ENCODE data around the gene CHCHD10.

DNA sequence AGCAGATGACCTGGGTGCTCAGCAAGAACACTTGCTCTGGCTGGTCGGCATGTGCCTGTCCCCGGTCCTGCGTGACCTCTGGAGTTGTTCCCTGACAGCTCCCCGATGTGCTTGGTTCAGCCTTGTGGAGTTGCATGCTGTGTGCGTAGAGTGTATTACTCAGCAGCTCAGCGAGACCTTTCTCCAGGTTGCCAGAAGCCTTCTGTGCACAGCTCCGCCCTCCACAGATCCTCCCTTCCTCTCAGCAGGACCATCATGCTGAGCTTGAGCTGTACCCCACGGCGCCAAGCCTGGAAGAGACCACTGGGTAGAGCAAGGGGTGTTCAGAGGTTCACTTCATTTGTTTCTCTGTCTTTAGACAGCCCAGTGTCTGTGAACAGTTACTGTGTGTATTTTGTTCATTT, 148.7 kb downstream of the IGLL1 start:
- PRO-cap, result no peak

- PRO-cap, result no peak
These were observed 146.7 kb downstream of the IGLL1 start for GRCh38 chr22:23433133-23434112.

GRCh38 chr22:23509562-23510066, 70.5 kb downstream of the IGLL1 start:
- PRO-cap, result no peak

DNA sequence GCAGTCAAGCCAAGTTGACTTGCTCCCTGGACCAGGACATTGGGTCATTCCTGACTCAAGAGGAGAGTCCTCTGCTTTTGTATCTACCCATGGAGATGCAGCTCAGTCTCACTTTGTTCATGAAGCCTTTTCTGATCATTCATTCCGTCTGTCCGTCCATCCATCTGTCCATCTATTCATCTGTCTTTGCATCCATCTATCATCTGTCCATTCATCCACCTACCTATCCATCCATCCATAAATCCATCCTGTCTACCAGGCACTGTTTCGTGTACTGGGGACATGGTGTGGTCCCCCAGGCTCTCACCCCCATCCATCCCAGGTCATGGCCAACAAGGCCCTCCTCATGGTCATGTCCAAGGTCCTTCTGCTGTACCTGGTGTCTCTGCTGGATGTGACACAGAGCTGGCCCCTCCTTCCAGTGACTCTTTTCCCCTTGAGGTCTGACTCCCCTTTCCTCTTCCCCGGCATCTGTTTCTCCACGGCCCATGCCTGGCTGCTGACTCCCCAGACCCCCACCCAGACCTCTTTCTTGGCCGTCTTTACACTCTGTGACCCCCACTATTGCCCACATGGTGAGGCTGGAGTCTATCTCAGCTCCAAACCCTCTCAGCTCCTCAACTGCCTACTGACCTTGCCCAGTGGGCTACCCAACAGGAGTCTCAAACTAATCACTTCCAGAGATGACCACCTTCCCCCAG, 8.8 kb upstream of the DRICH1 start:
- PRO-cap, result no peak

DNA sequence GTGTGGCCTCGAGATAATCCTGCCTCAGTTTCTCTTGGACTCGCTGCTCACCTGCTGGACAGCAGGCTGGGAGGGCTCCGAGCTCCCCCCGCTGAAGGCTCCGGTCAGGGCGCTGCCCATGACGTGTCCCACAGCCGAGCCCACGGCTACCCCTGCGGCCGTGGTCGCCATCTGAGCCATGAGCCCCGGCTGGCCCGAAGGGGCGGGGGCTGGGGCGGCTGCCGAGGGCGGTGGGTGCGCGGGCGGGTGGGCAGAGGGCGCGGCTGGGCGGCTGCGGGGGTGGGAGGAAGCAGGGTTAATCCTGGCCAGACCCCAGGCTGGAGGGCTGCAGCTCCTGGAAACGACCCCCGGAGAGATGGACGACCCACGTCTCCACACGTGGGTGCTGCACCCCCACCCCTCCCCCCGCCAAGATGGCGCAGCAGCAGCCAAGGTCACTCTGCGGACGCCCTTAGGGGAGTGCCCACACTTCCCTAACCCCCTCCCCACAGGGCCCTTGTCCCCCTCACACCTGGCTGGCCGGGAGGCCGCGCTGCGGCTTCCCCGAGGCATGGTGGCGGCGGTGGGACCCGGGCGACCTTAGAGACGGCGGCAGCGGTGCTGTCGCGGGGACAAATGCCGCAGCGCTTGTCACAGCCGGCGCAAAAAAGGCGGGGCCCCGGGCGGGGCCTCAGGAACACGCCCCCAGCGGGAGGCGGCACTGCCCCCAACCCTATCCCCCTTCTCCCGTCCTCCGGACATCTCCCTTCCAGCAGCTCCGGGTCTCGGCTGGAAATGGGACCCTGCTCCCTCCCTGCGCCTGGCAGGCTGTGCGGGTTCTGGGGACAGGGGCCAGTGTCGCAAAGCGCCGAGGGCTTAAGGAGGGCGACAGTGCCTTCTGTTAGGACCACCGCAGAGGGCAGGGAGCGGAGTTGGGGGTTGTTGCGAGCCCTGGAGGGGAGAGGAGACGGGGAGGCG, at the start of gene CHCHD10:
Gene CHCHD10 (minus strand): TSS at position 650 of the 957 bp plus-strand sequence.
- PRO-cap, result bidirectional peak, plus-strand start at position 715 of the sequence, minus-strand start at position 620 of the sequence

DNA sequence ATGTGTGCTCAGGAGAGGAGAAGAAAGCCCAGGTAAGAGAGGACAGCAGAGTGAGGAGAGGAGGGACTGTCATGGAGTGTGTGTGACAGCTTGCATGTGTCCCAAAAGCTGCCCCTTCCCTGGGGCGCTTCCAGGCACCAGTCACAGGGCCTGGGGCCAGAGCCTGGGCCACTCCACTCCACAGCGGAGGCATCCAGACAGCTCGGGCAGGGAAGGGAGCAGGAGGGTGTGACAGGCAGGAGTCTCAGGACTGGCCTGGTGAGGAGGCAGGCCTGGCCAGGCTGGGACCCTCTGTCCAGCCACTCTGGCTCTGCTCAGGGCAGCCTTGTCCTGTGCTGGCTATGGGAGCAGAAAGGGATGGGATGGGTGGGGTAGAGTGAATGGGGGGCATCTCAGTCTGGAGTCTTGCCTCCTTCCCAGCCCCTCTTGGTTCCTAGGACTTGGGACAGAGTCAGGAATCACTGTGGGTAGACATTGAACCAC, 1.0 kb downstream of the MMP11 start:
- PRO-cap, result no peak

DNA sequence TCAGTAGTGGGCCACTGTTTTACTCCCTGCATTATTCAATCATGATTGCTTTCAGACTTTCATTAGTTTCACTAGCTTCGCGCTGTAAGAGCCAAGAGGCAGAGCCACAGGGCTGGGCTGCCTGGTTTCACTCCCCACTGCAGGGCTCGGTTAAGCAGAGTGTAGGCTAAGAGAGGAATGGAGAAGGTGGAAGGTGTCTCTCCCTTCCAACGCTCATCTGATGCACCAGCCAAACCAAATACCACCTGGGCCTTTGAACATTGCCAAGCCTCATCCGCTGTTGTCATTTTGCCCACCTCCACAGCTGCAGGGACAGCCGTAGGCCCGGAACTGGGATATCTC, 532 bp upstream of the SMARCB1 start:
- PRO-cap, result no peak

DNA sequence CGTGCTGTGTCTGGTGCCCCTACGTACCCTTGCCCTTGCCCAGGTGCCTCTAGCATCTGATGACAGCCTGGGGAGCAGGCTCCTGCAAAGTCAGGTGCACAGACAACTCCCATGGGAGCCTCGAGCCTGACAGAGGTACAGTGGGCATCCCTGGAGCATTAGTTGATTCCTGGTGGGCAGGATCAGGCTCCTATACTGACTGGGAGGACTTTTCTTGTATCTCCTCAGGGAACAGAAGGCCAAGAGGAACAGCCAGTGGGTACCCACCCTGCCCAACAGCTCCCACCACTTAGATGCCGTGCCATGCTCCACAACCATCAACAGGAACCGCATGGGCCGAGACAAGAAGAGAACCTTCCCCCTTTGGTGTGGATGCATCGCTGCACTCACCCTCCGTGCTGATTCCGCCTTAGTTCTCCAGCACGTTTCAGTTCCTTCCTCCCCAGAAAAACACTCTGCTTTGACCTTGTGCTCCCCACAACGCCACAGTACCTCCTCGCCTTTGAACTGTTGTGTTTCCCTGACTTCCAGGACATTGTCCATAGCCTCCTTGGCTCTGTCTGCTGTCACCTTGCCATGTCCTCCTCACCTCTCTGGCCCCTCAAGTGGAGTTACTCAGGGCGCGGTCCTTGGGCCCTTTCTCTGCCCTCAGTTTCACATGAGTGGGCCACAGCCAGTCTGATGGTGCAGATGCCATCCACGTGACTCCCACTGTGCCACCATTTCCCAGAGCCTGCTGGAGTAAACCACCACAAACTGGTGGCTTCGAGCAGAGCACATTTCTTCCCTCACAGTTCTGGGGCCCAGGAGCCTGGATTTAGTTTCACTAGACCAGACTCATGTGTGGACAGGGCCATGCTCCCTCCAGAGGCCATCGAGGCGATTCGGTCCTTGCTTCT, 14.2 kb downstream of the SMARCB1 start:
- PRO-cap, result no peak

DNA sequence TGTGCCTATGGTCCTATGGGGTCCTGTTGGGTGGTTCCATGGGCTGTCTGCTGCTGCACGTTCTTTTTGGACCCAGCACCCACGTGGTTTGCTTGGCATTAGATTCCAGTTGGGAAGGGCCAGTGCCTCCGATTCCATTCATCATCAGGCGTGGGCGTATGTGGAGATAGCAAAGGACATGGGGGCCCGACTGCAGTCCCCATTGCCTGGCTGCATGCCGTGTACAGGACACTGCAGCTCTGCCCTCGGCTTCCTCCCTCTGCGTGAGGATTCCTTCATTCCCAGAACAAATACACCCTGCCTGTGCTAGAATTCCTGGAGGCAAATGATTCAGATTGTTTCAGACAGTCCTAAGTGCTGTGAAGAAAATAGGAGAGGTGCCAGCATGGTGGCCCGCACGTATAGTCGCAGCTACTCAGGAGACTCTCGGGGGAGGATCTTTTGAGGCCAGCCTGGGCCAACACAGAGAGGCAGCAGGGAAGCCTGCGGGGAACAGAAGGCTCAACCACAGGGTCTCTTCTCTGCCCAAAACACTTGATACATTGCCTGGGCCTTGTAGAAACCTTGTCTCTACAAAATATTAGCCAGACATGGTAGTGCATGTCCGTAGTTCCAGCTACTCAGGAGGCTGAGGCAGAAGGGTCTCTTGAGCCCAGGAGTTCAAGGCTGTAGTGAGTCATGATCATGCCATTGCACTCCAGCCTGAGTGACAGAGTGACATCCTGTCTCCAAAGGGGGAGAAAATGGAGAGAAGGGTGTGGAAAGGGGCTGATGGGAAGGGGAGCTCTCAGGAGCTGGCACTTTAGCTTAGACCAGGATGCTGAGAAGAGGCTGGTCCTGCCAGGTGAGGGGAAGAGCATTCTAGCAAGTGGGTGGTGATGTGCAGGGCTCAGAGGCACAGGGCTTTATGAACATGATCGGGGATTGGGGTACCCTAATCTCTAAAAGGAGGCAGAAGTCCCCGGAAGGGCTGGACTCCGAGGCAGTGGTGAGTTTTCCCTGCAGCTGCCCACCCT, 15.2 kb downstream of the DERL3 start:
- PRO-cap, result no peak

DNA sequence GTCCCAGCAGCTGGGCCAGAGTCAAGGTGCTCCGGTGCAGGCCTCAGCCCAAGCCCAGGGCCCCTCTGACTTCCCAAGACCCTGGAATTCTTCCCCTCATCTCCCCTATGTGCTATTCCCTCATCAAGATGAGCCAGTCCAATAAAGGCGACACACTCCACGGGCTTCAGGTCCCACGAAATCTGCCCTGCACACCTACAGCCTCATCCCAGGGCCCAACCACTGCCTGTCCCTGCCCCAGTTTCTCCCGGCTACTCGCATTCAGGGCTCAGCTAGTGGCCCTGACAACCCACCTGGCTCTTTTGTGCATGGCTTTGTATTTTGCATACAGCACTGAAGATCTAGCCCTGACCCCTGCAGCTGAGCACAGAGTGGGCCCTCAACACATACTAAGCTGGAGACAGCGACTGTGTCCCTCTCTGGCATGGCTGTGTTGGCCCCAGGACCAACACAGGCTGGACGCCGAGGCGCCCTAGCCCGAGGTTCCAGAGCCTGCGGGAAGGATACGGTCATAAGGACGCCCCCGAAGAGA, 895 bp downstream of the DERL3 start:
- PRO-cap, result no peak

- PRO-cap, result no peak
These were observed 2.1 kb downstream of the MIF start for GRCh38 chr22:23895978-23897019.

- PRO-cap, result no peak
These were observed 26.7 kb downstream of the SUSD2 start for GRCh38 chr22:24207884-24208422.

GRCh38 chr22:24303034-24303859, 32.6 kb downstream of the SPECC1L start:
- PRO-cap, result unidirectional peak, plus-strand start at chr22:24303291

DNA sequence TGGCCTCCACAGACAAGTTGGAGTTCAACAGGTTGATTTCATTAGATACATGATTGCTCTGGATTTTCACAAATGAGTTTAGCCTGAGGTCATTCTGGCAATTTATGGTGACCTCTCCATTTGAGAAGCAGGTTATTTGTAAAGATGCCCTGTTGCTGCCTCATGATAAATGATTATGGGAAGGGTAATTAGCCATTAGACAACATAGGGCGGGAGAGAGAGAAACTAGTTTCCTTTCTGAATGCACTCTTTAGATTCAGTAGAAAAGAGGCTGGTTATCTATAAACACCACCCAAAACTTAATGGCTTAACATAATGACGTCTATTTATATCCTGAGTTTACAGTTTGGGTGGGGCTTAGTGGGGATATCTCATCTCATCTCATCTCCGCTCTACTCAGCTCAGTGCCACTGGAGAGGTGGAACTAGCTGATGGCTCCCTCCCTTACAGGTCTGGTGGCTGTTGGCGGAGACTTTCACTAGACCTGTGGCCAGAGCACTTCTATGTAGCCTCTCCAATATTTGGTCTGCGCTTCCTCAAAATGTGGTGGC, 34.9 kb upstream of the ADORA2A start:
- PRO-cap, result no peak

DNA sequence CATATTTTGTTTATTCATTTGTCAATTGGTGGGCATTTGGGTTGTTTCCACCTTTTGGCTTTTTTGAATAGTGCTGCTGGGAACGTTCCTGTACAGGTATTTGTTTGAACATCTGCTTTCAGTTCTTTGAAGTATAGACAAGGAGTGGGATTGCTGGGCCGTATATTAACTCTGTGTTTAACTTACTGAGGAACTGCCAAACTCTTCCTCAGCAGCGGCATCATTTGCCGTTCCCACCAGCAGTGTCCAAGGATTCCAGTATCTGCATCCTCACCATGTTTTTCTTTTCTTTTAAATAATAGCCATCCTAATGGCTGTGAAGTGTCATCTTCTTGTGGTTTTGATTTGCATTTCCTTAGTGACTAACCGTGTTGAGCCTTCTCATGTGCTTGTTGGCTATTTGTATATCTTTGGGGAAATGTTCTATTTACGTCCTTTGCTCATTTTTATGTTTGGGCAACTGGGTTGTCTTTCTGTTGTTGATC, 26.9 kb upstream of the ADORA2A start:
- PRO-cap, result no peak

GRCh38 chr22:24525079-24525931, 29.6 kb downstream of the GUCD1 start:
- PRO-cap, result no peak

DNA sequence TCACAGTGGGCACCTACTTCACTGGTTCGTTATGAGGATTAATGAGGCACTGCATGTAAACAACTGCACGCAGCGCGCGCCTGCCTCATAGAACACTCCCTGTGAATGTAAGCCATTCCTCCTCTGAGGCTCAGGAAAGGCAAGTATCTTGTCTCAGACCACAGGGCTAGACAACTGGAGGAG, 964 bp downstream of the GUCD1 start:
- PRO-cap, result no peak

DNA sequence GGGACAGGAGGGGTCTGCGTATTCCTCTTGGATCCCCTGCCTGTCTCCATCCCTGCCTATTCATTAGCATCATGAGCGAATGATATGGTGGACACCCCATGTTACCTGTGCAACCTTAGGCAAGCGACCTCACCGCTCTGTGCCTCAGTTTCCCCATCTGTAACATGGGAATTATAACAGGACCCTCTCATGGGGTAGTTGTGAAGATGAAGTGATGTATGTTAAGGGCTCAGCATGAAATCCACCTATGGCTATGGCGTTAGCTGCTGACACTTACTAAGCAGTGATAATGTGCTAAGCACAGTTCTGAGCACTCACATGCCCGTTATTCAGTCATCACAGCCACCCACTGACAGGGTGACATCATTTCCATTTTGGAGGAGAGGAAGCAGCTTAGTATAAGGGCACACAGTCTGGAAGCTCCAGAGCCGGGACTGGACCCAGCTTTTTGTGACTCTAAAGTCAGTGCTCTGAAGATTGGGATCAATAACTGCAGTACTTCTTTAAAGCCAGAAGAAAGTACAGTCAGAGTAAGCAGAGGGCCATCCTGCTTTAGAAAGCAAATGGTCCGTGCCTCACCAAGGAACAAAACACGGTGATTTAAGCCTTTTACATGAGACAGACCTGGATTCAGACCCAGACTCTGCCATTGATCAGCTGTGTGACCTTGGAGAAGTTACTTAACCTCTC, 61.3 kb downstream of the SGSM1 start:
- PRO-cap, result no peak

DNA sequence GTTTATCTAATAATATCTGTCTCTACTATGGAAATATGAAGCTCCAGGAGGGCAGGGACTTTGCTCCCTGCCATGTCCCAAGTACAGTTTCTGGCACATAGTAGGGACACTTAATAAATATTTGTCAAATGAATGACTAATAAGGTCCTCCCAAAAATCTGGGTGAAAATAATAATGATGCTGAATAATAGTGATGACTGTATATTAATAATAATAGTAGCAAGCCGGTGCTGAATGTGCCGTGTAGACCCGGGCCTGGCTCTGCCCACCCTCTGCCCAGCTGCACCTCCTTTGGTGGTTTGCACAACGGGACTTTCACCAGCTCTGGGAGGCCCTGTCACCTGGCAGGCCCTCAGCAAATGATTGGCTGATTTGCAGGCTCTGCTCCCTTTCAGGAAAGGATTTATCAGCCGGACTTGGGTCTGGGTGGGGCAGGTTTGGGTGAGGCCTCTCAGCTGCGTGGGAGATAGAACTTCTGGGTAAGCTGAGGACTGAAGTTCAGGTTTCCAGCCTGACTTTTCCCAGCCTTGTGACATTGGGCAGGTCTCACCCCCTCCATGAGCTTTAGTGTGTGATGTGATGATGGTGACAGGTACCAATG, 21.3 kb downstream of the KIAA1671 start:
- PRO-cap, result bidirectional peak, plus-strand start at position 469 of the sequence, minus-strand start at position 293 of the sequence

DNA sequence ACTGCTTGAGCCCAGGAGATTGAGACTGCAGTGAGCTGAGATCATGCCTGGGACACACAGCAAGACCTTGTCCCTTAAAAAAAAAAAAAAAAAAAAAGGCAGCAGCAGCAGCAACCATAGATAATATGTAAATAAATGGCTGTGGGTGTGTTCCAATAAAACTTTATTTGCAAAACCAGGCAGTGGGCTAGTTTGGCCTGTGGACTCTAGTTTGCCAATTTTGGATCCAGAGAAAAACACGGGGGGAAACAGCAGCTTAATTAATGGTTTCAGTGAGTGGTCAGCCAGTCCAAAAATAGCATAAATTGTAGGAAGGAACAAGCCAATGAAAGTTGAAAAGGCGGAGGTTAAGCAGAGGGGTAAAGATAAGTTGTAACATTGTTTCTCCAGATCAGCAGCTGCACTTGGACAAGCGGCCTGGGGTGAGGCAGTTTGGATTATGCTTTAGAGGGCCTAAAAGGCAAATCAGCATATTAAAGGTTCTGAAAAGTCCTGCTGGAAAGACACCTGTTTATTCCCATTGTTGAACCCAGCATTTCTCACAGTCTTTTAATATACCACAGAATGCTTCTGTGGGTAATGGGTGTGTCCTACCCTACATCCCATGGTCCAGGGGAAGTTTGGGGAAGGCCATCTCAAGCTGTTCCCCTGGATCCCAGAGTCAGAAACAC, 62.8 kb downstream of the KIAA1671 start:
- PRO-cap, result no peak

All from jejunum (tissue), 1 donor.